ENCODE data around the genes SCAF4, EVA1C and IL10RB.

DNA sequence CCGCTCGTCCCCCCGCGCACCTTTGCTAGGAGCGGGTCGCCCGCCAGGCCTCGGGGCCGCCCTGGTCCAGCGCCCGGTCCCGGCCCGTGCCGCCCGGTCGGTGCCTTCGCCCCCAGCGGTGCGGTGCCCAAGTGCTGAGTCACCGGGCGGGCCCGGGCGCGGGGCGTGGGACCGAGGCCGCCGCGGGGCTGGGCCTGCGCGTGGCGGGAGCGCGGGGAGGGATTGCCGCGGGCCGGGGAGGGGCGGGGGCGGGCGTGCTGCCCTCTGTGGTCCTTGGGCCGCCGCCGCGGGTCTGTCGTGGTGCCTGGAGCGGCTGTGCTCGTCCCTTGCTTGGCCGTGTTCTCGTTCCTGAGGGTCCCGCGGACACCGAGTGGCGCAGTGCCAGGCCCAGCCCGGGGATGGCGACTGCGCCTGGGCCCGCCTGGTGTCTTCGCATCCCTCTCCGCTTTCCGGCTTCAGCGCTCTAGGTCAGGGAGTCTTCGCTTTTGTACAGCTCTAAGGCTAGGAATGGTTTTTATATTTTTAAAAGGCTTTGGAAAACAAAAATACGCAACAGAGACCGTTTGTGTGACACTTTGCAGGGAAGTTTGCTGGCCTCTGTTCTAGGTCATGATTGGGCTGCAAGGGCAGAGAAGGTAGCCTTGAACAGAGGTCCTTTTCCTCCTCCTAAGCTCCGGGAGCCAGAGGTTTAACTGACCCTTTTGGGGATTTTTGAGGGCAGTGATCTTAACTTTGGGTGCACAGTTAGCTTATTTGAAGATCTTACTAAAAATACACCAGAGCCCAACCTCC, 587 bp downstream of the SOD1 start:
- PRO-cap: bidirectional peak, plus-strand start at position 289 of the sequence, minus-strand start at position 120 of the sequence; unidirectional peak, minus-strand start at position 451 of the sequence

- PRO-cap: unidirectional peak, minus-strand start at chr21:31660773
Measured at GRCh38 chr21:31660676-31661207, 1.2 kb downstream of the SOD1 start.

- PRO-cap: no peak
Measured at GRCh38 chr21:31668940-31669986, 9.8 kb downstream of the SOD1 start.

DNA sequence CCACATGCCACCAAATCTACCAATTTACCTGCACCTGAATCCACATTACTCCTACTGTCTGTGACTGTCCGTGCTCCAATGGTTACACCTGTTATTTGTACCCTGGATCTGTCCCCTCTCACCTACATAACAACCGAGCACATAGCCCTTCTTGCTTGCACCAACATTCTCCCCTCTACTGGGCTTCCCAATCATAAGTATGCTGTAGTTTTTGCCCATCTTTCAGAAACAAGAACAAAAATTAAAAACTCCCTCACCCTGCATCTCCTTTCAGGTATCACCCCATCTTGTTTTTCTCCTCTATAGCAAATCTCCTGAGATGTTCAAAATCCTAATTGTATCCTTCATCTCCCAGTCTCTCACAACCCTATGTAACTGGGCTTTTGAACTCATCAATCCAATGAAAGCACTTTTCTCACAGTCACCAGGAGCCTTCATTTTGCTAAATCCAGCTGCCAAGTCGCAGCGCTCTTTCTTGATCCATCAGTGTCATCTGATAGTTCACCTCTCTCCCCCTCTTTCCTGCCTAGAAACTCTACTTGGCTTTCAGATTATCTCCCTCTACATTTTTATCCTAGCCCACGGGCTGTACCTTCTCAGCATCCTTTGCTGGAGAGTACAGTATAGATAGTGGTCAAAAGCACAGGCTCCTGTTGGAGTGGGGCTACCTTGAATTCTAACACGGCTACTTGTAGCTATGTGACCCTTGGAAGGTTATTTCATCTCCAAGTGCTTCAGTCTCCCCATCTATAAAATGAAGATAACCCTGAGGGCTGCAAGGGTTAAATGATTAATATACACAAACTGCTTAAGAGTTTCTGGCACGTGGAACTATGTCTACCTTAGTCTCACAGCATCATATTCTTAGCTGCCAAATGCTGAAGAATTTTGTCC, 17.9 kb downstream of the SOD1 start:
- PRO-cap: no peak

DNA sequence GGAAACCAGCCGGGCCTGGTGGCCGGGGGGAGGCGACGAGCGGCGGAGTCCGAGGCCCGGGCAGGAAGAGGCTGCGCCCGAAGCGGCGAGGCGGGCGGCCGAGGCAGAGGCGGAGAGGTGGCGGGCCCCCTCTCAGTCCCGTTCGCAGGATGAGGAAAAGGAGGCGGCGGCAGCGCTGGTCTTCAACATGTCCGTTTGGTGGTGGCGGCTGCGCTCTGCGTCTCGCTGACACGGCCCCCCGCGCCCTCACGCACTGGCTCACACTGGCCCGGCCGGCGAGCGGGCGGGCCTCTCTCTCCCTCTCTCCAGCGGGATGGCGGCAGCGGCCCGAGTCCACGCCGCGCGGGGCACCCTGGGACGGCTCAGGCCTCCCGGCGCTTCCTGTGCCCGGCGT, at the start of gene SCAF4:
SCAF4 (minus strand) TSS at position 354 of the 394 bp plus-strand sequence.
- PRO-cap: unidirectional peak, minus-strand start at position 151 of the sequence; bidirectional peak, plus-strand start outside the sequence, minus-strand start at position 354 of the sequence

- PRO-cap: no peak
Measured at GRCh38 chr21:31958213-31958431, 85.3 kb downstream of the HUNK start.

DNA sequence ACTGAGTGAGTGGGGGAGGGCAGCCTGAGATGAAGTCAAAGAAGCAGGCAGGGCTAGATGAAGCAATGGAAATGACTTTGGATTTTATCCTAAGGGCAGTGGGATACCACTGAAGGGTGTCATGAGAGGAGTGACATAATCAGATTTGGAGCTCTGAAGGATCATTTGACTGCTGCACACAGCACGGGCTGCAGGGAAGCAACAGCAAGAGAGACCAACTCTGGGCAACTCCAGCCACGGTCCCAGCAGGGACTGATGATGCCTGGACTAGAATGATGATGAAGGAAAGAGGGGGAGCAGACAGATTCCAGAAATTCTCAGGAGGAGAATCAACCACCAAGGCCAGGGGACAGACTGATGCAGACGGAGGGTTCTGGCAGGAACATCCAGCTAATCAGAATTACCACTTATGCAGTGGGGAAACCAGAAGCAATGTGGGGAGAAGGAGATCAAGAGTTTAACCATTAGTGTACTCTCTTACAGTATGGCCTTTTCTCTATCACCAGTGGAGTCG, 3.5 kb downstream of the URB1 start:
- PRO-cap: no peak

DNA sequence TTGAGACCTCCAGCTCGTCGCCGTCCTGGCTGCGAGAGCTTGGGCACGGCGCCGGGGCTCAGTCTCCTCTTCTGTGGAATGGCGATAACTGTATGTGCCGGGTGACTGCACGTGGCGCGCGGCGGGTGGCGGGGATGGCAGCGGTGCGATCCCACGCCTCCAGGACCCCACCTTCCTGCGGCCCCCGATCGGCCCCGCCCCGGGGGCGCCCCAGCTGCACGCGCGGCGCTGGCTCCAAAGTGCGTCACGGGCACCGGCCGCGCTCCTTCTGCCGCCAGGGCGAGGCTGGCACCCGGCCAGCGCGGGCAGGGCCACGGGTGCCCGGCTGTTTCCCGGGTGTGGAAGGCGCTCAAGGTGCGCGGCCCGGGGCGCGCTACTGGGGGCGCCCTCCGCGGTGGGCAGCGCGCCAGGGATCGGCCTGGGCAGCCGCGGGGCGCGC, 383 bp upstream of the EVA1C start:
- PRO-cap: bidirectional peak, plus-strand start at position 237 of the sequence, minus-strand start at position 212 of the sequence

- PRO-cap: bidirectional peak, plus-strand start at chr21:32412729, minus-strand start at chr21:32412572; unidirectional peak, minus-strand start at chr21:32412962
Measured at GRCh38 chr21:32412543-32413619, at the start of gene EVA1C. EVA1C (plus strand) TSS chr21:32412706.

DNA sequence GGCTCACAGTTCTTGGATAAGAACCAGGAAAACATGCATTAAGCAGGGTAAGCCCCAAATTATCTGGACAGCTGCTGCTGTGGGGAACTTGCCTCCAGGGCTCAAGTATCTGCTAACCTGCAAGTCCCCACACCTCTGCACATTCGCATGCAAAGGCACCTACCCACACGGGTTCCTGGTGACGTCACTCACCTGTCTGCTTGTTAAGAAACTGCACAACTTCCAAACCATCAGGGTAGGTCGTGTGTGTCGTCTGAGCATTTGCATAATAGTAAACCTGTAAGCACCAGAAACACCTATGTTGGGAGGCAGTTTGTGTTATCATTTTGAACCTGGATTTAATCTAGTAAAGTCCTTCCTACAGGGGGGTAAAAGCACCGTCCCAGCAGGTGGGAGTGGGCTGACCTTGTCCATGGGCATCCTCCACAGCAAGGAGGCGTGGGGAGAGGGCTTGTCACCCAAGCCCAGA, 12.2 kb downstream of the TCP10L start:
- PRO-cap: no peak

DNA sequence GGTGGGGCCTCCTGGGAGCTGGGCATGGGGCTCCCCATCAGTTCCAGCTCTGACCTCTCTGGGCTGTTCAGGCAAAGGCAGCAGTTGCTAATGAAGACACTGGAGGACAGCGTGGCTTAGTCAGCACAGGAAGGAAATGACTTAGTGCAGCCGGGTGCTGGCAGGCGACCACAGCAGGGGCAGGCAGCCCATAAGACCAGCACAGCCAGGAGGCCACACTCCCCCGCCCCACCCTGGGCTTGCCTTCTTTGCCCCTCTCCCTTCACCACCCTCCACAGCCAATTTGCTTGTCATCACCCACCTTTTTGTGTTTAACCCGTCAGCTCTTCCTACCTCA, 10.7 kb downstream of the OLIG2 start:
- PRO-cap: no peak

DNA sequence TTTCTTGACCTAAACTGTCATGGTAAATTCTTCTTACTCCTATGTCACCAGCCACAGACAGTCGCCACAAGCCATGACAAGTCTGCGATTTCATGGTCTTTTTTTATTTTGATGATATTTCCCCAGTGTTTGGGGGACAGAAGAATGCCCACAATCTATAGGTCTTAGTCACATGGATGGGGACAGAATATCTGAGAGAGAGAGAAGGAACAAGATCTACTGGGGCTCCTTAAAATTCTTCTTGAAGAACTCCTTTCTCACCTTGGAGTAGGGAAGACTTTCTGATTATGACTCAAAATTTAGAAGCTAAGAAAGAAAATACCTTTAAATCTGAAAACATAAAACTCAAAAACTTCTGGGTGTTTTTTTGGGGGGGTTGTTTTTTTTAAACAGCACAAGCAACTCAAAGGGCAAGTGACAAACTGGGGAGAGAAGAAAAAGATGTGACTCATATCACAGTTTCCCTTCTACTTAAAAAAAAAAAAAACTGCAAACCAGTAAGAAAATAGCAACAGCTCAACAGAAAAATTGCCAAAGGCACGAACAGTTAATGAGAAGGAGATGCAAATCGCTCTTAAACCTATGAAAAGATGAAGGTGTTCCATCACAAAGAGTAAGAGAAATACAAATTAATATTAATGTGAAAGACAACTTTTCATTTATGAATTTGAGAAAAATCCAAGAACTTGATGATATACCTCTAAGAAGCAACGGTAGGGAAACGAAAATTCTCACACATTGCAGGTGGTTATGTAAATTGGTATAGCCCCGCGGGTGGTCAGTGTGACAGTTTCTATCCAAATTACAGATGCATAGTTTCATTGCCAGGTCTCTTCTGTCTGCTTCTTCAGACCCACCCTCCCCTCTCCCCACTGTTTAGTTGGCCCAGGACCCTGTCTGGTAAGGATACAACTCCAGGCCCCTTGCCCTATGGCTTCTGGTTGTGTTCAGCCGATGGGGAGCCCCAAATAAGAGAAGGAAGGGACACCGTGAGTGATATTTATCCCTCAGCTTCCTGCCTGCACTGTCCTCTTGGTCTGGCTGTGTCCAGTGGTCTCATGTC, 8.9 kb downstream of the IFNAR2 start:
- PRO-cap: no peak

DNA sequence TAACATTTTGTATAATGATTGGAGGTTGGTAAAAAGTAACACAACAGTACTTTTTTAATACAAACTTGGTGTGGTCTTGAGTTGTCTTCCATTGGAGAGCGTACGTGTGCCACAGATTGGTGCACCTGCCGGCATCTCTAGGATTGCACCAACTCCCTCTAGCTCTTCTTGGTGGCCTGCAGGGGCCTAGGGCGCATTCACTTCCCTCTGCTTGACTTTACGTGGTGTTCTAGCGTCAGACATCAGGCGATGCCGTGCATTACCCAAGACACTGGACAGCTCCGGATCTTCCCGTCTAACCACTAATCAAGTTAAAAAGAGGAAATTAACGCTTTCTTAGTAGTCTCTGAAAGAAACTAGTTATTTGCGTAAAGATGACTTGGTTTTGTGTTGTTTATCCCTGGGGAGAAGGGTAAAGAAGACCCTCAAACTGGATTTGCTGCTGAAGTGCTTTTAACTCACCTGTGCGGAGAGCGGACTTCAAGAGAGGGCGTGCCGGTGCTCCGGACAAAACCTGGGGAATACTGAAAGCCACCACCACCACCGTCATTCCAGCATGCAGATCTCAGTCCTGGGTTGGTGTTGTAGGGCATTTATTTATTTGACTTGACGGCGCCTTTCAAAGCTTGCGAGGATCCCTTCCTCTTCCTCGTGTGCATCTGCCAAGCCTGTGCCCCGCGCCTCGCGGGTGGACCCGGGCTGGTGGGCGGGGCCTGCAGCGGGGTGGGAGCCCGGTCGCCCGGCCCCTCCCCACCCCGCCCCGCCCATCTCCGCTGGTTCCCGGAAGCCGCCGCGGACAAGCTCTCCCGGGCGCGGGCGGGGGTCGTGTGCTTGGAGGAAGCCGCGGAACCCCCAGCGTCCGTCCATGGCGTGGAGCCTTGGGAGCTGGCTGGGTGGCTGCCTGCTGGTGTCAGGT, at the start of gene IL10RB:
IL10RB (plus strand) TSS at position 767 of the 916 bp plus-strand sequence.
- PRO-cap: bidirectional peak, plus-strand start at position 428 of the sequence, minus-strand start at position 160 of the sequence; bidirectional peak, plus-strand start at position 809 of the sequence, minus-strand start at position 661 of the sequence

GRCh38 chr21:33373956-33374976, 28.9 kb upstream of the IFNGR2 start:
- PRO-cap: unidirectional peak, minus-strand start at chr21:33374517

DNA sequence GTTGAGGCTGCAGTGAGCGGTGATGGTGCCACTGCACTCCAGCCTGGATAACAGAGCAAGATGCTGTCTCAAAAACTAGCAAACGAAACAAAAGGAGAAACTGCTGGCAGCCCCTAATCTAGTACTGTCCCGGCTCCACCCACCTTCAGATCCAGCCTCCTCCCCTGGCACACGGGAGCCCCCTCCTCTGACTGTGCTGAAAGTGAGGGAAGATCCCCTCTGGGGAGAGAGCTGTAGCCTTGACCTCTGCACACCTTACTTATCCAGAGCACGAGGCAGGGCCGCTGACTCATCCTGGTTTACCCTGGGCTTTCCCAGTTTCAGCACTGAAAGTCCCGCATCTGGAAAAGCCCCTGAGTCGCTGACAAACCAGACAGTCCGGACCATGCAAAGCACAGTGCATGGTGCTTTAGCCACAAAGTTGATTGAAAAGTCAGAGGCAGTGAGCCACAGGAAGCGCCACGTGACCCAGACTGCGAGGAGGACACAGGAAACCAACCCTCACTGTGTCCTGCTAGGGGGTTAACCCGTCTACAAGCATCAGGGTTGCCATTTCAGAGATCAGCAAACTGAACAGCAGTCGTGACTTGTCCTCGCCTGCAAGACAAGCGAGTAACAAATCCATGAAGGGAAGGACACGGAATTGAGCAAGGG, 20.2 kb upstream of the IFNGR2 start:
- PRO-cap: bidirectional peak, plus-strand start at position 557 of the sequence, minus-strand start at position 427 of the sequence; unidirectional peak, minus-strand start at position 599 of the sequence

DNA sequence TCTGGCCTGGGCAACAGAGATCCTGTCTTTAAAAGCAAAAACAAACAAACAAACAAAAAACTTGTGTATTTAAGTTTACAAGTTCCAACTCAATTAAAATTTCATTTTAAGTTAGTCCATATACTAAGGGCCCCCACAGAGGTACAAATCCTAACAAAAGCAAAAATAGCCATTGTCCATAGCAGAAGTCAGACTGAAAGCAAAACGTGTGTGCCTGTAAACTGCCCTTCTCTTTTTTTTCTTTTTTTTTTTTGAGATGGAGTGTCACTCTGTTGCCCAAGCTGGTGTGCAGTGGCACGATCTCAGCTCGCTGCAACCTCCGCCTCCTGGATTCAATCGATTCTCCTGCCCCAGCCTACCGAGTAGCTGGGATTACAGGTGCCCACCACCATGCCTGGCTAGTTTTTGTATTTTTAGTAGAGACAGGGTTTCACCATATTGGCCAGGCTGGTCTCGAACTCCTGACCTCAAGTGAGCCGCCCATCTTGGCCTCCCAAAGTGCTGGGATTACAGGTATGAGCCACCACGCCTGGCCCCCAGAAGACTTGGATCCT, 11.5 kb upstream of the IFNGR2 start:
- PRO-cap: no peak

- PRO-cap: no peak
Measured at GRCh38 chr21:33394030-33394396, 9.2 kb upstream of the IFNGR2 start.

DNA sequence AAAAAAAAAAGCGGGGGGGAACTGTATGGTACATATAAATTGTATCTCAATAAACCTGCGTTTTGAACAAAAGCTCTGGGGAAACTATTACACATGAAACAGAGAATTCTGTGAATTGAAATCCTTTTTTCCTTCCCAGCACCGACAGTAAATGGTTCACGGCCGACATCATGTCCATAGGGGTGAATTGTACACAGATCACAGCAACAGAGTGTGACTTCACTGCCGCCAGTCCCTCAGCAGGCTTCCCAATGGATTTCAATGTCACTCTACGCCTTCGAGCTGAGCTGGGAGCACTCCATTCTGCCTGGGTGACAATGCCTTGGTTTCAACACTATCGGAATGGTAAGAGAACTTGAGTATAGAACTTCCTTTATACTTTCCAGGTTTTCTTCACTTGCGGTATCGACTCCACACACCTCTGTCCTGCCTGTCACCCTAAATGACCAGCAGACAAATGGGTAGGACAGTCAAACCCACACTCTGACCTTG, 18.2 kb downstream of the IFNGR2 start:
- PRO-cap: no peak

DNA sequence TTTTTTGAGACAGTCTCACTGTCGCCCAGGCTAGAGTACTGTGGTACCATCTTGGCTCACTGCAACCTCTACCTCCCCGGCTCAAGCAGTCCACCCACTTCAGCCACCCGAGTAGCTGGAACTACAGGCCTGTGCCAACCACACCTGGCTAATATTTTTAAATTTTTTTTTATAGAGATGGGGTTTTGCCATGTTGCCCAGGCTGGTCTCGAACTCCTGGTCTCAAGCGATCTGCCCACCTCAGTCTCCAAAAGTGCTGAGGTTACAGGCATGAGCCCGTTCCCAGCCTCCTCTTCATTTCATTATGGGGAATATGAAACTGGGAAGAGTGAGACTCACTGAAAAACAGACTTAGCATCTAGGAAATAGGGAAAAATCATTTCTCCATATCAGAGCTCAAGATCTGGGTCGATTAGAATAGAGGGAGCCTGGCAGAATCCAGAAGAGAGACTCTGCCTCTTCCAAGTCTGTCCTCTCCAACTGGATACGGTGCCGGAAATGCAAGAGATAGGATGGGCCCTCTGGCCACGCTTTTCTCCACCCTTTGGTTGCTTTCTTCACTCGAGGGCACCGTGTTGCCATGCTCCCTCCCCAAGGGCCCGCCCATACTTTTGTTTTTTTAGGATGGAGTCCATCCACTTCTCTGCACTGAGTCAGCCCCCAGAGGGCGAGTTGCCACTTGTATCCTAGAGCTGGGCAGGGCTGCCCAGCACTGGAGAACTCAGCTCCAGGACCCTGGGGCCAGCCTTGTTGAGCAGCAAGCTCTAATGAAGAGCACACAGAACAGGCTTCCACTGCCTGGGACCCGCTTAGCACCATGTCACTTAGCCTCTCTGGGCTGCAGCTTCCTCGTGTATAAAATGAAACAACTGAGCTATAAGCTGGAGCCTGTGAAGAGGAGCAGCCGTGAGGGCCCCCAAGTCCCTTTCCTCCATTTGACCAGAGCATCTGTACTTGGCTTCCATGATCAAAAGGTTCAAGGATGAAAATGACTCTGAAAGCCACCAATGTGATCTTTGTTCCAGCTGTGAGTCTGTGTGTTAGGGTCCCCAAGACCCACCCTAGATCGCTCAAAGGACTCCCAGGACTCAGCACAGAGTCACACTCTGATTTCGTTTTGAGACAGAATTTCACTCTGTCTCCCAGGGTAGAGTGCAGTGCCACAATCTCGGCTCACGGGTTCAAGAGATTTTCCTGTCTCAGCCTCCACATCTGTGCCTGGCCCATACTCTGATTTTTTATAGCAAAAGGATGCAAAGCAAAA, 25.5 kb downstream of the IFNGR2 start:
- PRO-cap: no peak

DNA sequence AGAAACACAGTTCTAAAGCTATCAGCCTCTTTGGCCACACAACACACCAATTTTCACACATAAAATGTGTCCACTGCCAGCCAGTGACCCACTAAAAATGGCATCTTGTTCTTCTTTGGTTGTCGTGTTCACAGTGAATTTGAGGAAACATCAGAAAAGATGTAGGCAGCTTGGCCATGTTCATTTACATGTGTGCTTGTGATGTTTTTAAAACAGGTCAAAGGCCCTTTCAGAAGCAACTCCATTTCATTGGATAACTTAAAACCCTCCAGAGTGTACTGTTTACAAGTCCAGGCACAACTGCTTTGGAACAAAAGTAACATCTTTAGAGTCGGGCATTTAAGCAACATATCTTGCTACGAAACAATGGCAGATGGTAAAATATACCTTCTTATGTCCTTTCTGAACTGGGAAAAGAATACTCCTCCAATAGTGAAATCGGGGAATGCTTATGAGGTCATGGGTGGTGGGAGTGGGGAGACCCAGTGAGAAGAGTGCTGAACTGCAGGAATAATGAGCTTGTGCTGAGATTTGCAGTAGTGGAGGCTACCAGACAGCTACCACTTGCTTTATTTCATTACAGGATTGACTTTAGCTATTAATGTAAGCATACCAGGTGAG, 28.9 kb downstream of the IFNGR2 start:
- PRO-cap: no peak